GM23248 (cell line): ENCODE measurements around the gene HSDL2.

GRCh38 chr9:111760119-111760416, 34.7 kb downstream of the SHOC1 start:
- RAMPAGE, long total RNA, result no peak

- RAMPAGE, long total RNA, result no peak
These were observed 28.2 kb upstream of the UGCG start for GRCh38 chr9:111868460-111868848.

GRCh38 chr9:112002450-112002901, 105.9 kb downstream of the UGCG start:
- RAMPAGE, long total RNA, result no peak

DNA sequence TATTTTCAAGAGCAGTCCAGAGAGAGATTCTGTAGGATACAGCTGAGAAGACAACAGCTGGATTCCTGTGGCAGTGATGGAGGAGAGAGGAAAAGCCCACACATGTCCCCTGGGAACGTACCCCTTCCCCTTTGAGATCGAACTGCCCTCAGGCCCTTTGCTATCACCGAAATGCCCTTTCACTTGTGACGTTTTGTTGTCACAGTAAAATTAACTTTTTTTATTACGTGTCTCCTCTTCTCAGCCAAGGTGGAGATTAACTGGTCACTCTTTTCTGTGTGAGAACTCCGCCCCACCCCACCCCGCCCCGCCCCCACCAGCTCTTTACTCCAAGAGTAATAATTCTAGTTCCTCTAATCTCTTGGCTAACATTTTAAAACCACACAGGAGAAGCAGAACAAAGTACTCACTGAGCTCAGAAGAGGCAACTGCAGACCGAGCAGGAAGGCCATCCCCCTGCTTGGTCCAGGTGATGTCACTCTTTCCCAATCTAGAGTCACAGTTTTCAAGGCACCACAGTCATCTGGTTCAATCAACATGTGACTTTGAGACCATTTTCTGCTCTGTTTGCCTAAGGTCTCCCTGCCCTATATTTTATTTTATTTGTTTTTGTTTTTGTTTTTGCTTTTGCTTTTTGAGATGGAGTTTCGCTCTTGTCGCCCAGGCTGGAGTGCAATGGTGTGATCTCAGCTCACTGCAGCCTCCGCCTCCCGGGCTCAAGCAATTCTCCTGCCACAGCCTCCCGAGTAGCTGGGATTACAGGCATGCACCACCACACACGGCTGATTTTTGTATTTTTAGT, 105.5 kb downstream of the SUSD1 start:
- RAMPAGE, long total RNA, result no peak

DNA sequence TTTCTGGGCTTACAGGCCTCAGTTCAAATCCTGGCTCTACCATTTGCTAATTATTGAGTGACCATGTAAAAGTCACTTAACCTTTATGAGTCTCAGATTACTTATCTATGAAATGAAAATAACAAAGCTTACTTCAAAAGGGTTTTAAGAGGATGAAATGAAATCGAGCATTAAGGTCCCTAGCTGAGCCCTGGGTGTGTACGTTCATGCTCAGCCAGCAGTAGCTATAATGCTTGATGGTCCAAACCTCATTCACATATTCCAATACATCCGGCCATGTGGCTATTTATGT, 56.1 kb downstream of the SUSD1 start:
- RAMPAGE, long total RNA, result no peak

DNA sequence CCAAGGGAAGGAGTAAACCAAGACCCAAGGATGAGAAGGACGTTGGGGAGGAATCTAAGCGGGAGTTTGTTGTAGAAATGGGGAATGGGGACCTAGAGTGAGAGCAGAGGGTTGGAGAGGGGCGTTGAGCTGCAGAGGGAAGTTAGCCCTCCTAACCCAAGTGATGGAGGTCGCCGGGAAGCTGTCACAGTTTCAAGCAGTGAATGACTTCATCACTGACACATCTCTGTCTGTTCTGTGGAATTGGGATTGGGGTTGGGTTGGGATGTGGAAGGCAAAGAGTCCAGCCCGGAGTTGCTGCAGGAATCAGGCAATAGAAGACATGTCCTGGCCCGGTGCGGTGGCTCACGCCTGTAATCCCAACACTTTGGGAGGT, 781 bp upstream of the SUSD1 start:
- RAMPAGE, long total RNA, result no peak

GRCh38 chr9:112379697-112380424, at the start of gene HSDL2:
HSDL2 (plus strand) TSS chr9:112380108.
- RAMPAGE, long total RNA, result start-site peak on the plus strand at chr9:112380089-112380135, 438 and 488 reads in 2 replicates

DNA sequence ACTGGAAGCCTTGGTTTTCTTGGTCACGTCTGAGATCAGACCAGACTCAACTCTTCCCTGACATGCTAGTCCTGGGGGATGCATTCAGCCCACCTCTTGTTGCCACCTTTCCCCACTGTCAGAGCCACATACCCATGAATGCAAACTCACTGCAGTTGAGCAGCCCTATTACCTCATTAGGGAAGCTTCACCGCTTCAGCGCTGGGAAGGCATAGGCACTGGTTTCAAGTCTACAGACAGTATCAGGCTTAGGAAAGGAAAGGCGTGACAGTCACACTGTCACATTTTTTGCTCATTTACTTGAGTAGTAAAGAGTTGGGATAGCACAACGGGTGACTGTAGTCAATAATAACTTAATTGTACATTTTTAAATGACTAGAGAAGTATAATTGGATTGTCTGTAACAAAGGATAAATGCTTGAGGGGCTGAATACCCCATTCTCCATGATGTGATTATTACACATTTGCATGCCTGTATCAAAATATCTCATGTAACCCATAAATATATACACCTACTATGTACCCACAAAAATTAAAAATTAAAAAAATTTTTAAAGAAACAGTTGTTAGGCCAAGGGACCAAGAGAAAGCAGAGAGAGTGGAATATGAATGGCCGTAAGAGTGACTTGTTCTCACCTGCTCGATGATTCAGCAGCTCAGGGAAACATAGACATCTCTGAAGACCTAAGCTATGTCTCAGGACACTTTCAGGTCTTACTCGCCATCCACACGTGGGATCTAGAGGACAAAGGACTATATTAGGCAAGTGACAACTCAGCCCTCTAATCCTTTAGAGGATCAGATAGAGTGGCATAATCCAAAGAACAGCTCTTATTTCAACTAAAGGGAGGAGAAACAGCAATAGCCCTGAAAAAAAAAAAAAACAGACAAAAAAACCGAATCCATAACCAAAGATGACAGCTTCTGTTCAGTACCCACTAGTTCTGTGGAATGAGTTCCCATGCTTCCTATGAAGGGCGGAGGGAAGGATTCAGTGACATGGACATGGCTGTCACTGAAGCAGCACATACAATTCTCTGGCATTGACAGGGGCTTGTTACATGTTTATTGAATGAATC, 95.6 kb downstream of the KIAA1958 start:
- RAMPAGE, long total RNA, result no peak

DNA sequence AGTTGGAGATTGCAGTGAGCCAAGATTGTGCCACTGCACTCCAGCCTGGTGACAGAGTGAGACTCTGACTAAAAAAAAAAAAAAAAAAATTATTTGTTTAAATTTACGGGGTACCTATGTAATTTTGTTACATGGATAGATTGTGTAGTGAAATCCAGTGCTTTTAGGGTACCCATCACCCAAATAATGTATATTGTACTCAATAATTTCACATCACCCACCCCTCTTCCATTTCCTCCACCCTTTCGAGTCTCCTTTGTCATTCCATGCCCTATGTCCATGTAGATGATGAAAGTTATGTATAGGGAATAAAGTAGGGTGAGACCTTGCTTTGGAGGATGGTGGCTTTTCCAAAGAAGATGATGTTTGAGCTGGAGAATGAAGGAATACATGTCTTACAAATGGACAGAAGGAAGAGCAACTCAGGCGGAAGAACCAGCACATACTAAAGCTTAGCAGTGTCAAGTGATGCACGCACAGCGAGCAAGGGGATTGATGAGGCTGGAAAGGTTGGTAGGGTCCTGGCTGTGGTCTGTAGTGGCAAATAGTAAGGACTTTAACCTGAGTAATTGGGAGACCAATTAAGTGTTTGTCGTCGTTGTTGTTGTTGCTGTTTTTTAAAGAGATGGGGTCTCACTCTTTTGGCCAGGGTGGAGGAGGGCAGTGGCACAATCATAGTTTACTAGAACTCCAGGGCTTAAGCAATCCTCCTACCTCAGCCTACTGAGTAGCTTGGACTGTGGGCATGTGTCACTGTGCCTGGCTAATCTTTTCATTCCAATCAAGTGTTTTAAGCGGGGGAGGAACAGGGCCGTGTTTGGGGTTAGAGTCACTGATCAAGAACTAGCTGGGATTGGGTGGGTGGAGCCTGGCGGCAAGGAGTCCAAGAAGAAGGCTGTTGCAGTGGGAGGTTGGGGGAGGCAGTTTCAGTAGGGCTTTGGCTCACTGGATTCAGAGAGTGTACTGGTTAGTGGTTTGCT, 13.5 kb downstream of the SNX30 start:
- RAMPAGE, long total RNA, result no peak

- RAMPAGE, long total RNA, result no peak
These were observed 14.3 kb downstream of the SNX30 start for GRCh38 chr9:112764757-112765339.

DNA sequence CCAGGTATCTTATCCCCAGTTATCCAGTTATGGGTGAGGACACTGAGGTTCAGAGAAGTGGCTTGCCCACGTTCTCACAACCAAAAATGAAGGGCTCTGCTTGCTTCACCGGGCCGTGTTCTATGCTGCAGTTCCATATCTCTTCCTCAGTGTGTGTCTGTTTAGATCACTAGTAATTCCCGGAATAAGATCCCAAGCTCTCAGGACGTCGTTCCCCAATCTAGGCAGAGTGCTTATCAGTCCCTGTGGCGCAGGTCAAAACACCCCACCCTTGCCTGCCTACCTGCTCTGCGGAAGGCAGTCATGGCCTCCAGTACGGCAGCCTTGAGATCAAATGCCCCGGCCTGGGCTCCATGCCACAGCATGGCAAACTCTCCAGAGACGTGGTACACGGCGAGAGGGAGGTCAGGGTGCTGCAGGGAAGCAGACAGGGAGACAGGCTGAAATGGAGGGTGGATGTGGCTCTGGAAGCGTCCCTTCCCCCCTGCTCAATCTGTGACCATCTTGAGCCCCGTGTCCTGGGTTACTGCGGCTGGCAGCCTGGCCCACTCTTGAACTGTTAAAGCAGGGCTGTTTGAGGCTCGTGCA, 12.0 kb upstream of the HDHD3 start:
- RAMPAGE, long total RNA, result no peak

GRCh38 chr9:113399631-113400287, 1.3 kb downstream of the ALAD start:
- RAMPAGE, long total RNA, result no peak

GRCh38 chr9:113416190-113416845, 5.8 kb downstream of the C9orf43 start:
- RAMPAGE, long total RNA, result no peak

- RAMPAGE, long total RNA, result no peak
These were observed 17.7 kb downstream of the RGS3 start for GRCh38 chr9:113481067-113481746.

- RAMPAGE, long total RNA, result no peak
These were observed 38.8 kb downstream of the RGS3 start for GRCh38 chr9:113502184-113502962.

- RAMPAGE, long total RNA, result no peak
These were observed 41.4 kb downstream of the RGS3 start for GRCh38 chr9:113504505-113505677.

DNA sequence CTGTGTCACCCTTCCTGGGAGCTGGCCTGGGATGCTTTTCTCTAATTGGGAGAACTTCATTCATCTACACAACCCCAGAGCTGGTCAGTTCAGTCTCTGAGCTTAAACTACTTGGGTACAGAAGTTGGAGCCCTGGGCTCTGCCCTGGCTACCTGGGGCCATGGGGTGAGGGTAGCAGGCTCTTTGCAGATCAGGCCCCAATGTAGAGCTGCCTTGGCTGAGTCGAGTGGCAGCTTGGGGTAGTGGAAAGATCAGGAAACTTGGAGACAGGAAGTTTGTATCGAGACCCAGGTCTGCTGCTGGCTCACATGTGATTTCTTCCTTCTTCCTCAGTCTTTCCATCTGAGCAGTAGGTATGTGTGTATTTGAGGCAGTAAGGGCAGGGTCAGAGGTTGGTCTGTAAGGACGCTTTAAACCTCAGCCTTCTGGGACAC, 54.6 kb downstream of the RGS3 start:
- RAMPAGE, long total RNA, result no peak

GRCh38 chr9:113868168-113868535, 8.0 kb upstream of the ZNF618 start:
- RAMPAGE, long total RNA, result no peak

DNA sequence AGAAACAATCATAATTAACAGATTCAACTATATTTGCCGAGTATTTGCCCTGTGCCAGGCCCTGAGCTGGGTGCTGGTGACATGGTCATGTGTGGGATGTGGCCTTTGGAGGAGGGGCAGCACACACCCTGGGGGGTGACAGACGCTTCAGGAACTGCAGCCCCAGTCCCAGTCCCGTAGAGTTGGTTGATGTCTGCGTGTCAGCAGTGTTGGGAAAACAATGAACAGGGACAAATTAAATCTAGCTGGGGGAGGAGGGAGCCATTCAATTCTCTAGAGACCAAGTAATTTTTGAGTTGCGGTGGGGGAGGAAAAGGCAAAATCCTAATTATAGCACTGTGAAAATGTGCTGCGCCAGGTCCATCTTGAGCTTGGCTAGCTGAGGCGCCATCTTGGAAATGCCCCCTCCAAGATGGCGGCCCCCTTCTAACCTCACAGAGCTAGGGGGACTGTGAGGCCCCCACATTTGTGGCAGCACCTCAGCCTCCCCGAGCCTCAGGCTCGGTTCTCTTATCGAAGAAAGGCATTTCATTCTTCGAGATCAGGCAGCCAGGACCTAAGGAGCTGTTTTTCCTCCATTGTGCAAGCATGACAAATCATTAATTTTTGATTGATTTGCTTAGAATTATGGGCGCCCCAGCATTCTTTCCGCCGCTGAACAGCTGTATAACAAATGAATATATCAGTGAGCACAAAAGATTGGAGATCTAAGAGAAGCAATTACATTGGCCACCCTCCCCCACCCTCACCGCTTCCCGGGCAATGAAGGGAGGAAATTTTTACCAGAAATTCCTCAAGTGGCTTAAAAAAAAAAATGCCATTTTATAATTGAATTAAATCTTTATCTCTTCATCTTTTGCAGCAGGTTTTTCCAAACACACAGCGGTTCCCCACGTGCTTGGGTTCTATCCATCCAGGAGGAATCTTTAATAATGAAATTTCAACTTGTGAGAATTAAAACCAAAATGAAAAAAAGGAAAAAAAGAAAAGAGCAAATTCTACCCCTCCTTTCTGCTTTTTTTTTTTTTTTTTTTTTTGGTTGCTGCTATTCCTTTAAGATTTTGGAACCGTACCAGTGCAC, 88.0 kb downstream of the ZNF618 start:
- RAMPAGE, long total RNA, result no peak

- RAMPAGE, long total RNA, result no peak
These were observed 4.5 kb upstream of the AMBP start for GRCh38 chr9:114082435-114083069.